Endothelial cell of umbilical vein (primary cell): ENCODE measurements around the genes THBS1 and EIF2AK4.

DNA sequence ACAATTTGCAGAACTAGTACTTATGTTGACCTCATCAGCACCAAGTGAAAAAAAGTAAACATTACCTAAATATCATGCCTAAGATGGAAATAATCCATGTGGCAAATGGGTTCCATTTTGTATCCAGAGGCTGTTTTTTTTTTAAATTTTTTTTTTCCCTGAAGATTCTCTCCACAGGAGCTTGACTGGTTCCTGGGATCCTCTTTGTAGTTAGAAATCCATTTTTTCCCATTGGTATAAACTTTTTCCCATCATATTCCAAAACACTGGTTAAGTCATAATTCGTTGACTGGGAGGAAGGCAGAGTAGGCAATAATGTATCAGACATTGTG, 127.1 kb upstream of the TMCO5A start:
- PRO-cap = no peak
CAGE:
- cytosol, long polyA minus RNA = no peak
- cytosol, long polyA plus RNA = no peak
- long polyA plus RNA = no peak
- nucleus, long polyA minus RNA = no peak
- nucleus, long polyA plus RNA = no peak

- PRO-cap = no peak
CAGE:
- cytosol, long polyA minus RNA = no peak
- cytosol, long polyA plus RNA = no peak
- long polyA plus RNA = no peak
- nucleus, long polyA minus RNA = no peak
- nucleus, long polyA plus RNA = no peak
These were observed 60.3 kb downstream of the TMCO5A start for GRCh38 chr15:37994831-37995030.

DNA sequence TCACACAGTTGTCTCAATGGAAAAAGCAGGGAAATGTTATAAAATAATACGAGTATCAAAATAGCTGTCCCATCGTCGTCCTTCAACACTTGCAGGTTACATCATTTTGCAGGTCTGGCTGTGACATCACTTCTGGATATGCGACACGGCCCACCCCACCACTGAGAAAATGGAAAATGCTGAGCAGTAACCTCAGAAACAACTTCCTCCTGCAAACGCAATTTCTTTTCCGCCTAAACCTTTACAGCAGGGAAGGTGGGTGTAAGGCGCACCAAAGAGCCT, 137.7 kb downstream of the TMCO5A start:
- PRO-cap = unidirectional peak, plus-strand start at position 158 of the sequence
CAGE:
- cytosol, long polyA minus RNA = no peak
- cytosol, long polyA plus RNA = no peak
- long polyA plus RNA = no peak
- nucleus, long polyA minus RNA = no peak
- nucleus, long polyA plus RNA = no peak

GRCh38 chr15:38072510-38073476, 138.4 kb downstream of the TMCO5A start:
- PRO-cap = bidirectional peak, plus-strand start at chr15:38072684, minus-strand start at chr15:38073076
CAGE:
- cytosol, long polyA minus RNA = no peak
- cytosol, long polyA plus RNA = start-site peak on the minus strand at chr15:38073250-38073380, 15 and 16 reads in 2 replicates
- long polyA plus RNA = start-site peak on the minus strand at chr15:38073268-38073392, 14 and 21 reads in 2 replicates
- nucleus, long polyA minus RNA = start-site peak on the minus strand at chr15:38073269-38073324, 12 reads
- nucleus, long polyA plus RNA = no peak

- PRO-cap = no peak
CAGE:
- cytosol, long polyA minus RNA = no peak
- cytosol, long polyA plus RNA = no peak
- long polyA plus RNA = no peak
- nucleus, long polyA minus RNA = no peak
- nucleus, long polyA plus RNA = no peak
These were observed 7.6 kb downstream of the SPRED1 start for GRCh38 chr15:38260102-38260840.

DNA sequence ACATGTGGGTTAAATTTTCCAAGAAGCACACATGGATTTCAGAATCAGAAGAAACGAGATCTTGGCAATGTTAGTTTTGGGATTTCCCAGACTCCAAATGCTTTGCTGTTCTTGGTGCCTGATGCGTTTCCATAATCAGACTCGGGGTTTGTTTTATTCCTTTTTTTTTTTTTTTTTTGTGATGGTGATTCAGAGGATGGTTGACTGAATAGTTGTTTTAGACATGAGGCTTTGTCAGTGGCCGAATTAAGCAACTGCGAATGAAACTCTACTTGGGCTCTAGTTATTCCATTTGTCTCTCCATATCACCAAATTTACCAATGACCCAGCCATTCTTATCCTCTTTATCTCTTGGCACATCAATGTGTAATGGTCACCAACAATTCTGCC, 52.2 kb upstream of the FAM98B start:
- PRO-cap = no peak
CAGE:
- cytosol, long polyA minus RNA = no peak
- cytosol, long polyA plus RNA = no peak
- long polyA plus RNA = no peak
- nucleus, long polyA minus RNA = no peak
- nucleus, long polyA plus RNA = no peak

- PRO-cap = no peak
CAGE:
- cytosol, long polyA minus RNA = no peak
- cytosol, long polyA plus RNA = no peak
- long polyA plus RNA = no peak
- nucleus, long polyA minus RNA = no peak
- nucleus, long polyA plus RNA = no peak
These were observed 108.5 kb upstream of the RASGRP1 start for GRCh38 chr15:38672891-38673724.

GRCh38 chr15:38865004-38865458, 300.4 kb upstream of the RASGRP1 start:
- PRO-cap = no peak
CAGE:
- cytosol, long polyA minus RNA = no peak
- cytosol, long polyA plus RNA = no peak
- long polyA plus RNA = no peak
- nucleus, long polyA minus RNA = no peak
- nucleus, long polyA plus RNA = no peak

DNA sequence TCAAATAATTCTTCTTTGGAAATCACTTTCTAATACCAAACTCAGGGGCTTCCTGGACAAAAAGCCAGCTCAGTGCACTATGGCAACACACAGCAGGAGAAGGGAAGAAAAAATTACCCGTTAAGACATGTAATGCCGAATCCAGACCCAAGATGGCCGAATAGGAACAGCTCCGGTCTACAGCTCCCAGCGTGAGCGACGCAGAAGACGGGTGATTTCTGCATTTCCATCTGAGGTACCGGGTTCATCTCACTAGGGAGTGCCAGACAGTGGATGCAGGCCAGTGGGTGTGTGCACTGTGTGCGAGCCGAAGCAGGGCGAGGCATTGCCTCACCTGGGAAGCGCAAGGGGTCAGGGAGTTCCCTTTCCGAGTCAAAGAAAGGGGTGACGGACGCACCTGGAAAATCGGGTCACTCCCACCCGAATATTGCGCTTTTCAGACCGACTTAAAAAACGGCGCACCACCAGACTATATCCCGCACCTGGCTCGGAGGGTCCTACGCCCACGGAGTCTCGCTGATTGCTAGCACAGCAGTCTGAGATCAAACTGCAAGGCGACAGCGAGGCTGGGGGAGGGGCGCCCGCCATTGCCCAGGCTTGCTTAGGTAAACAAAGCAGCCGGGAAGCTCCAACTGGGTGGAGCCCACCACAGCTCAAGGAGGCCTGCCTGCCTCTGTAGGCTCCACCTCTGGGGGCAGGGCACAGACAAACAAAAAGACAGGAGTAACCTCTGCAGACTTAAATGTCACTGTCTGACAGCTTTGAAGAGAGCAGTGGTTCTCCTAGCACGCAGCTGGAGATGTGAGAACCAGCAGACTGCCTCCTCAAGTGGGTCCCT, 160.2 kb upstream of the THBS1 start:
- PRO-cap = no peak
CAGE:
- cytosol, long polyA minus RNA = no peak
- cytosol, long polyA plus RNA = no peak
- long polyA plus RNA = no peak
- nucleus, long polyA minus RNA = no peak
- nucleus, long polyA plus RNA = no peak

- PRO-cap = bidirectional peak, plus-strand start at chr15:39581084, minus-strand start at chr15:39580875
CAGE:
- cytosol, long polyA minus RNA = start-site peak on the plus strand at chr15:39581081-39581088, 667 reads
- cytosol, long polyA plus RNA = no peak
- long polyA plus RNA = start-site peak on the minus strand at chr15:39581162-39581228, 7 and 5 reads in 2 replicates
- nucleus, long polyA minus RNA = start-site peak on the plus strand at chr15:39581082-39581086, 6,384 reads; start-site peak on the minus strand at chr15:39581153-39581181, 43 reads; start-site peak on the minus strand at chr15:39581450-39581542, 68 reads
- nucleus, long polyA plus RNA = start-site peak on the plus strand at chr15:39581082-39581369, 6,297 and 4,941 reads in 2 replicates
These were observed at the start of gene THBS1 for GRCh38 chr15:39580541-39581642. THBS1 (plus strand) TSS chr15:39581079.

DNA sequence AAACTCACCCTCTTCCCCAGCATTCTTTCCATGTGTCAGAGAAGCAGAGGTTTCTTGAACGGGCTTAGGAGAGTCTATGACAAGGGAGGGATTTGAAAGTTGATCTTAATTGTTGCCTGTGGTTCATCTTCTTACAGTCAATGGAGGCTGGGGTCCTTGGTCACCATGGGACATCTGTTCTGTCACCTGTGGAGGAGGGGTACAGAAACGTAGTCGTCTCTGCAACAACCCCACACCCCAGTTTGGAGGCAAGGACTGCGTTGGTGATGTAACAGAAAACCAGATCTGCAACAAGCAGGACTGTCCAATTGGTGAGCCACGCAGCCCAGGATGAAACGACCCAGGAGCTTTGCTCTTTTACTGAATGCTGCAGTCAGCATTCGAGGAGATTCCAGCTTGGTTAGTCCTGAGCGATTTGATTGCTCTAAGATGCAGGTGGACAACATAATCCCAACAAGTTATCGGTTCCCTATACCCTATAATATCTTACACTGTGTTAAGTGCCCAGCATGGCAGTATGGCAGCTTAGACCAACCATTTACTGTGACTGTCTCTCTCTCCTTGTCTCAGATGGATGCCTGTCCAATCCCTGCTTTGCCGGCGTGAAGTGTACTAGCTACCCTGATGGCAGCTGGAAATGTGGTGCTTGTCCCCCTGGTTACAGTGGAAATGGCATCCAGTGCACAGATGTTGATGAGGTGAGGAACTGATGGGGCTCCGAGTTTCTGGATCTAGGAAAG, 7.7 kb downstream of the THBS1 start:
- PRO-cap = no peak
CAGE:
- cytosol, long polyA minus RNA = start-site peak on the plus strand centred at position 206 of the sequence, 116 bp wide, 609 reads; start-site peak on the minus strand centred at position 239 of the sequence, 119 bp wide, 217 reads; start-site peak on the minus strand centred at position 590 of the sequence, 5 bp wide, 24 reads; start-site peak on the plus strand centred at position 617 of the sequence, 36 bp wide, 243 reads
- cytosol, long polyA plus RNA = no peak
- long polyA plus RNA = no peak
- nucleus, long polyA minus RNA = no peak
- nucleus, long polyA plus RNA = start-site peak on the plus strand centred at position 260 of the sequence, 357 bp wide, 4,859 and 6,990 reads in 2 replicates

DNA sequence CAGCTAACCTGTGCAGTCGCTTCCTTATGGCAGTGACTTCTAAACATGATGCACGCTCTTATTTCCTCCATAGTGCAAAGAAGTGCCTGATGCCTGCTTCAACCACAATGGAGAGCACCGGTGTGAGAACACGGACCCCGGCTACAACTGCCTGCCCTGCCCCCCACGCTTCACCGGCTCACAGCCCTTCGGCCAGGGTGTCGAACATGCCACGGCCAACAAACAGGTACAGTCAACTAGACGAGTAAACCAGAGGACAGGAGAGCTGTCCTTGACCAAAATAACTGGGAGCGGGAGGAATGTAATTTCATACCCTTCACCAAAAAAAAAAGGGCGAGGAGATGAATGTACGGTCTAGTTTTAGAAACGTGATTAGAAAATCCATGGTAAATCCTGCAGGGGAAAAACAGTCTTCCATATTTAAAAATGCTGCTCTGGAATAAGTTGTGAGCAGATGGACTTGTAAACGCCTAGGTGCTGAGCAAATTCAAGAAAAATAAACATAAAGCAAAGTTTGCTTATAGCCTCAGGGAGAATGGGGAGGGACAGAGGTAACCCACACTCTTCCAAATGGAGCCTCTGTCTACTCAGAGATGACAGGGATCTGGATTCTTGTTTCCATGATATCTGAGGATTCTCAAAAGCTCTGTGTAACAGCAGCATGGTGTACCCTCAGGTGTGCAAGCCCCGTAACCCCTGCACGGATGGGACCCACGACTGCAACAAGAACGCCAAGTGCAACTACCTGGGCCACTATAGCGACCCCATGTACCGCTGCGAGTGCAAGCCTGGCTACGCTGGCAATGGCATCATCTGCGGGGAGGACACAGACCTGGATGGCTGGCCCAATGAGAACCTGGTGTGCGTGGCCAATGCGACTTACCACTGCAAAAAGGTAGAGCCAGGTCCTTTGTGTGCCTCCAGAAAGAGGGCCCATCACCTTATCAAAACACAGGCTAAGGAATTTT, 8.5 kb downstream of the THBS1 start:
- PRO-cap = unidirectional peak, plus-strand start at position 243 of the sequence
CAGE:
- cytosol, long polyA minus RNA = no peak
- cytosol, long polyA plus RNA = no peak
- long polyA plus RNA = no peak
- nucleus, long polyA minus RNA = start-site peak on the minus strand centred at position 171 of the sequence, 47 bp wide, 71 reads; start-site peak on the minus strand centred at position 731 of the sequence, 77 bp wide, 124 reads
- nucleus, long polyA plus RNA = no peak

- PRO-cap = no peak
CAGE:
- cytosol, long polyA minus RNA = no peak
- cytosol, long polyA plus RNA = start-site peak on the minus strand at chr15:39597999-39598117, 13 and 6 reads in 2 replicates
- long polyA plus RNA = no peak
- nucleus, long polyA minus RNA = no peak
- nucleus, long polyA plus RNA = start-site peak on the minus strand at chr15:39597995-39598037, 12 and 9 reads in 2 replicates
These were observed 16.8 kb downstream of the THBS1 start for GRCh38 chr15:39597598-39598174.

- PRO-cap = no peak
CAGE:
- cytosol, long polyA minus RNA = no peak
- cytosol, long polyA plus RNA = no peak
- long polyA plus RNA = no peak
- nucleus, long polyA minus RNA = no peak
- nucleus, long polyA plus RNA = no peak
These were observed 32.4 kb downstream of the GPR176 start for GRCh38 chr15:39887479-39888248.

DNA sequence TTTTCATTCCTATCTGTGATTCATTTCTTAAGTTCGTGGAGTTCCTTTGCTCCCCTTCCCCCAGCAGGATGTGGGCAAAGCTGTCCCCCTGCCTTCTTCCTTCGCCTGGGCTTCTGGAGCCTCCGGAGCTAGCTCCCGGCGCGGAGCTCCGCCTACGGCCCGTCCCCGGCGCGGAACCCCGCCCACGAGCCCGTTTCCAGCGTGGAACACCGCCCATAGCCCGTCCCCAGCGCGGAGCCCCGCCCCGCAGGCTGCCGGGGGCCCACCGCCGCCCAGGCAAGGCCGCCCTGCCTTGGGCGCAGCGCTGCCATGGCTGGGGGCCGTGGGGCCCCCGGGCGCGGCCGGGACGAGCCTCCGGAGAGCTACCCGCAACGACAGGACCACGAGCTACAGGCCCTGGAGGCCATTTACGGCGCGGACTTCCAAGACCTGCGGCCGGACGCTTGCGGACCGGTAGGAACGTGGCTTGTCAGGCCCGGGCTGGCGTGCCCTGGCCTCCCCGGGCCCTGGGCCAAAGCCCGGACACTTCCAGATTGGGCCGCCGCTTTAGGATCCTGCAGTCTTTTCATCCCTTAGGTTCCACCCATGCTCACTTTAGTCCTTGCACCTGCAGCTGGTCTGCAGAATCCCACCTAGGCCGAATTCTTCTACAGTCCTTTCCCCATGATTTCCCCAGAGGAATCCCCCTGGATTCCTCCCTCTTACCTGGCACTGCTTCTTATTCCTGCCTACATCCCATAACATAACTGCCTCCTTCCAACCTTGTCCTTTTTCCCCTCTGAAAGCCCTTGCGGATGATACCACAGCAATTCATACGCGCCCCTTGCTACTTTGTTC, at the start of gene EIF2AK4:
Gene EIF2AK4 (plus strand): TSS at position 229 of the 837 bp plus-strand sequence.
- PRO-cap = bidirectional peak, plus-strand start at position 292 of the sequence, minus-strand start at position 115 of the sequence
CAGE:
- cytosol, long polyA minus RNA = start-site peak on the plus strand centred at position 262 of the sequence, 67 bp wide, 59 reads
- cytosol, long polyA plus RNA = start-site peak on the plus strand centred at position 272 of the sequence, 171 bp wide, 36 and 46 reads in 2 replicates
- long polyA plus RNA = start-site peak on the plus strand centred at position 272 of the sequence, 48 bp wide, 247 and 180 reads in 2 replicates
- nucleus, long polyA minus RNA = no peak
- nucleus, long polyA plus RNA = no peak

DNA sequence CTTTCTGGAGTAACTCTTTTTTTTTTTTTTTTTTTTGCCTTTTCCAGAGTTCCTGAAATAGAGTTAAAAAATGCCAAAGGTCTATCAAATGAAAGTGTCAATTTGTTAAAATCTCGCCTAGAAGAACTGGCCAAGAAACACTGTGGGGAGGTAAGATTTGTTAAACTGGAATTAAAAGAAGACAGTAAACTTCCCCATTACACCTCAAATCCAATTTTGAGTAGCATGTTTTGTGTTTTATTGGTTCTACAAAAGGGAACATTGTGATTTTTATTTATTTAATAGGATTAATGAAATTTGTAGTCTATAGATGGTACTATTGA, 9.4 kb downstream of the EIF2AK4 start:
- PRO-cap = no peak
CAGE:
- cytosol, long polyA minus RNA = no peak
- cytosol, long polyA plus RNA = start-site peak on the plus strand centred at position 104 of the sequence, 88 bp wide, 24 and 18 reads in 2 replicates
- long polyA plus RNA = no peak
- nucleus, long polyA minus RNA = no peak
- nucleus, long polyA plus RNA = no peak

GRCh38 chr15:39960331-39960915, 26.5 kb downstream of the EIF2AK4 start:
- PRO-cap = no peak
CAGE:
- cytosol, long polyA minus RNA = no peak
- cytosol, long polyA plus RNA = no peak
- long polyA plus RNA = no peak
- nucleus, long polyA minus RNA = no peak
- nucleus, long polyA plus RNA = no peak

DNA sequence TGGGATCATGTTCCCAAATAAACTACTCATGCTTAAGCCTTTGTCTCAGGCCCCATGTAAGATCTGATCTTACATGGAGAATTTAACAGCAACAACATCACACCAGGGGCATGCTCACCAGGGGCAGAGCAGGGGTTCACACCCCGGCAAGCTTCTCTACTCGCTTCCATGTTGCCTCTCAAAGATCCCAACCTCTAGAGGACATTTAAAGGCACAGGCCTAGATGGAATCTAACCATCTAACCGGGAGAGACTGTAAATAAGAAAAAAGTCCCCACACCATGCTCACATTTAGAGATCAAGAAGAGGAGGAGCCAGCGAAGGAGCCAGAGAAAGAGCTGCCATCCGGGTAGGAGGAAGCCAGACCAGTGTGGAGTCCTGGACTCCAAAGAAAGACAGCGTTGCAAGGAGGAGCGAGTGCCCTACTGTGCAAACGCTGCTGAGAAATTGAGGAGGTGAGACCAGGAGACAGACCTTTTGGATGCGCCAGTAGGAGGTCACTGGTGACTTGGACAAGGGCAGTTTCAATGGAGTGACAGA, 21.5 kb upstream of the SRP14 start:
- PRO-cap = no peak
CAGE:
- cytosol, long polyA minus RNA = no peak
- cytosol, long polyA plus RNA = no peak
- long polyA plus RNA = no peak
- nucleus, long polyA minus RNA = no peak
- nucleus, long polyA plus RNA = no peak

DNA sequence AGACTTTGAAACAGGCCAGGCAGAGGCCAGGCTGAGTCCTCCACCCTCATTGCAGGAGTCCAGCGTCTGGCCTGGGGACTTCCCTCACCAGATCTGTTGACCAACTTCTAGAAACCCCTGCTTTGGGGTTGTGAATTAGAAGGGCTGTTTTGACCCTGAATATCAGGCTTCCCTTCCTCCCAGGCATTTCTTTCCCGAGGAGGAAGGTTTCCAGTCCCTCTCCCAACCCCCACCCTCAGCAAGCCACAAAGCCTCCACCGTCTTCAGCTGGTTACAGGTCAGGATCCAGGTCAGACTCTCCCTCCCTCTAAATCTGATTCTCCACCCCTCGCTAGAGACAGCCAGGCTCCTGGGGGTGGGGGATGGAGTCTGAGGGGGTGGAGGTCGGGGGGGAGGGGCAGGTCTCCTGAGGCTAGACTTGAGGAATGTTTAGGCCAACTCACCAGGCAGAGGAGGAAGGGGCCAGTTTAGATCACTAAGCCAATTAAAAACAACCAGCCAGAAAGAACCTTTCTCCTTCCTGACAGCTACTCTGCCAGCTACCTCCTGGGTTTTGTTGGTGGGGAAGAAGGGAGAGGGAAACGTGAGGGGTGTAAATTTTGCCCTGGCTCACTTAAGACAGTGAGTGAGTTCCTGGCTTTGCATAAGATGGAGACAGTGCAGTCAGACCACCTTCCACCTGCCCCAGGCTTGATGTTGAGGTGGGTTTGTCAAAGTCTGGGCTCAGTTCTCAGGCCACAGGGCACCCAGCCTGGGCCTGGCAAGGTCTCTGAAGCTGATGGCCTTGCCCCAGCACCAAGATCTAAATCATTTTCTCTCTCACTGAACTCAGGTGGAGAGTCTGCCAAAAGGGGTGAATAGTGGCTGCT, 19.6 kb downstream of the BMF start:
- PRO-cap = no peak
CAGE:
- cytosol, long polyA minus RNA = no peak
- cytosol, long polyA plus RNA = no peak
- long polyA plus RNA = no peak
- nucleus, long polyA minus RNA = no peak
- nucleus, long polyA plus RNA = no peak

DNA sequence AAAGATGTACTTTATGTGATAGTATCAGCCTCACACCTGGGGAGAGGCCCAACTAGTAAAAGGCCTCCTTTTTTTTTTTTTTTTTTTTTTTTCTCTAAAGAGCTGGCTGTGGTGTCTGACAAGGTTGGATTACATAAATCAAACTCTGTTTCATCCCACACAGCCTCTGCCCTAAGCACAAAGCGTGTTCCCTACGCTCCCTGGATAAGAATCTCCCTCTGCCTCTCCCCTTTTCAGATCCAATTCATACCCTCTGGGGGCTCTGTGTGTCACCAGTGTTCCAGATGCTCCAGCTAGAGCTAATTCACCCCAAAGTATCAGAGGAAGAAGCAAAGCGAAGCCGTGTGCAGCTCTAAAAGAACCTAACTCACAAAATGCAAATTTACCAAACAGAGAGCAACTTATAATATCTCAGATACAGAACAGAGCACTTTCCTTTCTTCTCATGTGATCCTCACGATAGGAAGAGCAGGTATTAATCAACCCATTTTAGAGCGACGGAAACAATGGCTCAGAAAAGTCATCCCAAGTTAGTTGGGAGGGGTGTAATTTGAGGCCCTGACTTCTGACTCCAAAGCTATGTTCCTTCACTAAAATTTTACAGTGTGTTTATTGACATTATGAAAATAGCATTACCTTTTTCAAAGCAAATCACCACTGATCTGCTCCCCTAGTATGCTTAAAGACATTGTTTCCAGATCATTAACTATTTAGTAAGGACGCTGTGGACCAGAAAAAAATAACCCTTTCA, 12.4 kb downstream of the BMF start:
- PRO-cap = no peak
CAGE:
- cytosol, long polyA minus RNA = no peak
- cytosol, long polyA plus RNA = no peak
- long polyA plus RNA = no peak
- nucleus, long polyA minus RNA = no peak
- nucleus, long polyA plus RNA = no peak